LHCN-M2 (cell line): ENCODE measurements around a stretch of chr15.

GRCh38 chr15:85587805-85588587 lies 206.7 kb downstream of the KLHL25 start:
- RAMPAGE, long total RNA: no peak

DNA sequence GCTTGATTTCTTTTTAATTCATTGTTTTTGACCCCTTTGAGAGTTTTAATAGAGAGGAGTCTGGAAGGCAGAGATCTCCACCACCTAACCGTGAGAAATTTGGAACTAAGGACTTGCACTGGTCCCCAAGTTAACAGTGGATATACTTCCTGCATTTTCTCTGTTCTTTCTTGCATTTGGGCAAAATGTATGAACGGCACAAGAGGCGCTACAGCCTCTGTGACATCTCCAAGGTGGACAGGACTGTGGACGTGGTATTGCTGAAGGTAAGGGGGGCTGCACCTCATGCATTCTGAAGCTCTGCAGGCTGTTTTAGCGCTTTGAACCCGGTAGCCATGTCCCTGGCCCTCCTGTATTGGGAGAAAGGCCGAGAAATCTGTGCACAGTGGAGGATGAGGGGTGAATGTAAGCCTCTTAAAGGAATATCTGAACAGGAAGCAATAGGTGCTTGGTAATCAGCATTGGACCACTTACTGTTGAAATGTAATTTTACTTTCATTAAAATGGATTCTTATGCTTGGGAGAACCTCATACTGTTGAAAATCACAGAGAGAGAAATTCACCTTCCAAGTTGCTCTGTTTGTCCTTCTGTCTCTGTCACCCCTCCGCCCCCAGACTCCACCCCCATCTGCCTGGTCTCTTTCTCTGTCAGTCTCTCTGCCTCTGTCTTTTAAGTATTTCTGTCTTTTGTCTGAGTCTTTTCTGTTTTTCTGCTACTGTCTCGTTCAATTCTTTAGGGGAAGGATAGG lies 174.6 kb downstream of the KLHL25 start:
- RAMPAGE, long total RNA: no peak

DNA sequence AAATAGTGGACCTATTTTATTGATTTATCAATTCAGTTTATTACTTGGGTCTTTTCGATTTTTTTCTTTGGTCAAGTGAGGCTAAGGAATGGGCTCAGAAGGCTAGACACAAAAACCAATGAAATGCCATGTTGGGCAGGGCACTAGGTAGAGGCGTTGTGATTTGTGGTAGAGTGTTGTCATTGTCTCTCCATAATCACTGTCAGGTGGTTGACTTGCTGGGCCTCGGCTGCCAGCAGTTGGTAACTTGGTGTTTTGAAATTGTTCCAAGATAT lies 173.7 kb downstream of the KLHL25 start:
- RAMPAGE, long total RNA: no peak

DNA sequence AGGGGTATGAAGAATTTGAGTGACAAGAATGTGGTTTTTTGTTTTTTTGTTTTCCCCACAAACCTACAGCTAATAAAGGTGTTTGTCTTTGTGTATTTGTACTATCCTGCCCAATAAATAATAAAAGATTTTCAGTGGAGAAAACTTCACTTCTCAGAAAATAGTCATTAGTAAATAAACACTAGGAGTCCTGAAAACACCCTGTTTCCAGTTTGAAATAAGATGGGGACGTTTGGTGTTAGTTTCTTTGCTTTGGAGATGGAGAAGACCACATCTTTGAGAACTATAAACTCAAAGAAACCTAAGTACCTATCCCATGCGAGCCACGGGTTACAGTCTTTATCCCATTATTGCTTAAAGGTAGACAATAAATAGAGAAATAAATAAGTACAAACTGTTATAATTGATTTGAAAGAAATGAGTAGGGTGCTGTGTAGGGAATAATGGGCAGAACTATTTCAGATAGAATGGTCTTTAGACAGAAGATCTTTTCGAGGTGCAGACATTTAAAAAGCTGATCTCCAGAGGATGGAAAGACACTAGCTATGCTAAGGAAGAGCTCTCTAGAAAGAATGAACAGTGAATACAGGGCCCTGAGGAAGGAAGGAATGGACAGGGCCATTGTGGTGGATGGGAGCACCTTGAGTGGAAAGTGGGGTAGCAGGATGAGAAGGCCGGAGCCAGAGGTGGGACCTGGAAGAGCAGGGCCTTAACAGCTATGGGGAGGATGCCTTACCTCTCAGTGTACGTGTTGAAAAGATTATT lies 172.7 kb downstream of the KLHL25 start:
- RAMPAGE, long total RNA: no peak

DNA sequence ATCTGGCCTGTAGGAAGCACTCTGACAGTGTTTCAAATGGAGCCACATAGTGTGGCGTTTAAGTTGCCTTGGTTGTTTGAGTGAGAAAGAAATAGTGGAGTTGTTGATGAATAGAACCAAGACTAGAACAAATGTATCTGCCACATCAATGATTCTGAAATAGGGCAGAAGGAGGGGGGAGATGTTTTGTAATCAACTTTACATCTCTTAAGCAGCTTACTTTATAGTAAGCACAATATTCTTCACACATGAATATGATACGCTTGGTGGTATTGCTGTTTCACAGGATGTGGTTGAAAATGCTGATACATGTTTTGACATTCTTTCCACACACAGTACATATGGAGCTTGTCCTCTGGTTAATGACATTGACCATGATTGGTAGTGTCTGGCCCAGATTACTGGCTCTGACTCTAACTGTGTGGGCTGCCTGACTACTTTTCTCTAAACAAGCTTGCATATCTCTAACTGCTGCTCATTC lies 168.9 kb downstream of the KLHL25 start:
- RAMPAGE, long total RNA: no peak

DNA sequence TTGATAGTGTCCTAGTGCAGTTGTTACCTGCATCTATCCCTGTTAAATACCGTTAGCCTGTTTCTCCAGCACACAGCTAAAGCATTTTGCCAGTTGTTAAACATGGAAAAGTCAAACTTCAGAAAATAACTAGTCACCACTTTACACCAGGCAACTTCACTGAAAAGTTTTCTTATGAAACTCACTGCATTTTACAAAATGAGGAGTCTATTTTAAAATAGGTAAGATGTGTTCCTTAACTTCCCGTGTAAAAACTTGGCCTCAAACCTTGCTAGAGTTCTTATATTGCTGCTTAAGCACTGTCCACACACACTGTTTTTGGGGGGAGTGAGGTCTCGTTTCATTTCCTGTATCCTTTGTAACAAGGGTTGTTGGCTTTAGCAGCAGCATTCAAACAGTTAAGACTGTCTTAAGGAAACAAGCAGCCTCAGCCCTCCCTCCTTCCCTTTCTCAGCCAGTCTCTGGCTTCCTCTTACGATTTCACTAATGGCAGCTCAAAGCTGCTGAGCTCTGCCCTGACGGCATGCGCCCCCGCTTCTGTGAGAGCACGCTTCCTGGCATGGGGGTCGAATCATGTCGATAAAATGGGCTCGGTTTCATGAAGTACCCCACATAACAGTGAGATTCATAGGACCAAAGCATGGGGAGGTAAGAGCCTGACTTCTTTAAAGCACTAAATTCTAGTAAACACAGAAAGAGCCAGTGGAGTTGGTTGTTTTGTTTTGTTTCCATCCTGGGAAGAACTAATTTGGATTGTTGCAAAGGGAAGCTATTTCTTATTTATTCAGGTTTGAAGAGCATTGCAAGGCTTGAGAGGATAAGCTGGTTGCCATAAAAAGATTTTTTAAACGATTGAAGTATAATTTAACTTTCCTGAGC lies 105.0 kb downstream of the KLHL25 start:
- RAMPAGE, long total RNA: no peak

GRCh38 chr15:85703994-85704641 lies 90.6 kb downstream of the KLHL25 start:
- RAMPAGE, long total RNA: no peak

DNA sequence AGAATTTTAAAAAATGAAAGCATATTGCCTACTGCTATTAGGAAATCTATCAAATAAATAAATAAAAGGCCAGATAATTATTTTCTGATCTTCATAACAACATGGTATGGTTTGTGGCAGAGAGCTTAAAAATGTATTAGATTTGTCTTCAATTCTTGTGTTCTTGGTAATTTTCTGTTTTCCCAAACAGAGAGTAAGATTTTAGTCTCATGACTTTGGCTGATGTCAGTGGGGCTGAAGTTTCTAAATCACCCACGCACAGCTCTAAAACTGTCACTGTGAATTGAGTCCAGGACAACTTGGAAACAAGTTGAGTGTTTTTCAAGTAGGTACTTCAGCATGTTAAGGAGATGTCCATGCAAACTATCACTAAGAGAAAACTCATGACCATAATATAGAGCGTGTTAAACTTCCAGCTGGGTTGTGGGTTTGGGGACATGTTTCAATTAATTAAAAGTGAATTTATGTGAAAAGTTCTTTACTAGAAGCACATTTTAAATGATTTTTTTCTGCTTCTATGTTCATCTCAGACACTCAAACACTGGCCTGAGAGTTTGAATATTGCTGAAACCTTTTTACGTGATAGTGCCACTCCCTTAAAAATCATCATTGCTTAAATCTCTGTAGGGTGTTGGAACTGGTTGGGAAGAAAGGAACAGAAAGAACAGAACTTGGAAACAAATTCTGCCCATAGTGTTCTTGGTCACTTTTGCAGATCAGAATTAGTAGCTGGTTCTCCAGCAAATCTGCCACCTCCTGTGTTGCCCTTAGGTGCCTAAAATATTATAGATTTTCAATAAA lies 89.9 kb downstream of the KLHL25 start:
- RAMPAGE, long total RNA: no peak

- RAMPAGE, long total RNA: no peak
Observed at GRCh38 chr15:85726088-85726795, 68.5 kb downstream of the KLHL25 start.

- RAMPAGE, long total RNA: no peak
Observed at GRCh38 chr15:85744341-85745062, 50.2 kb downstream of the KLHL25 start.

GRCh38 chr15:85760705-85761459 lies 33.8 kb downstream of the KLHL25 start:
- RAMPAGE, long total RNA: no peak

DNA sequence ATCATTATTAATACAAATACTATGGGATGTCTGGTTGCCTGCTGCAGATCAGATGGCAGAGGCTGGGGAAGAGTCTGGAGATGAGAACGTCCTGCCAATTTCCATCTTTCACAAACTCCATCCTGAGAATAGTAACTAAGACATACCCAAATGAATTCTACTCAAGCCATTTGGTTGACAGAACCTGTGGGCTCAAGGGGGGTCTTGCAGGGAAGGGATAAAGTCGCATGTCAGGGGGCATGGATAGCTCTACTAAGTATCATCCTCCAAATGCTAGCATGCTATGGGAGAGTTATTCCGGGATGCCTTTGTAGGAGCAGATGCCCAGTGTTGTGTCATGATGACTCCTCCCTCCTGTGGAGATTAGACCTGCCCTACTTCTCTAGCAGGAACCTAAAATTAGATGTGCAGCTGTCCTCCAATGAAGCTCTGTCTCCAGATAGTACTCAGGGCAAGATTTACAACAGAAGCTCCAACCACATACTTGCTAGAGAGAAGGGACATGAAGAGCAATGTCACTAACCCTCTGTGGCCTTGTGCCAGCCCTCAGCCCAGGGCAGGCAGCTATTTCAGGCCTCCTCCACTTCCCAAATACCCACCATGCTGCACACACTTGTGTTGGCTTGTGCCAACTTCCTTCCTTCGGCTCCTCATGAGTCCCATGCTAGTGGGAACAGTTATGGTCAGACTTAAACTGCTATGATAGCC lies 82.5 kb downstream of the AGBL1 start:
- RAMPAGE, long total RNA: no peak

DNA sequence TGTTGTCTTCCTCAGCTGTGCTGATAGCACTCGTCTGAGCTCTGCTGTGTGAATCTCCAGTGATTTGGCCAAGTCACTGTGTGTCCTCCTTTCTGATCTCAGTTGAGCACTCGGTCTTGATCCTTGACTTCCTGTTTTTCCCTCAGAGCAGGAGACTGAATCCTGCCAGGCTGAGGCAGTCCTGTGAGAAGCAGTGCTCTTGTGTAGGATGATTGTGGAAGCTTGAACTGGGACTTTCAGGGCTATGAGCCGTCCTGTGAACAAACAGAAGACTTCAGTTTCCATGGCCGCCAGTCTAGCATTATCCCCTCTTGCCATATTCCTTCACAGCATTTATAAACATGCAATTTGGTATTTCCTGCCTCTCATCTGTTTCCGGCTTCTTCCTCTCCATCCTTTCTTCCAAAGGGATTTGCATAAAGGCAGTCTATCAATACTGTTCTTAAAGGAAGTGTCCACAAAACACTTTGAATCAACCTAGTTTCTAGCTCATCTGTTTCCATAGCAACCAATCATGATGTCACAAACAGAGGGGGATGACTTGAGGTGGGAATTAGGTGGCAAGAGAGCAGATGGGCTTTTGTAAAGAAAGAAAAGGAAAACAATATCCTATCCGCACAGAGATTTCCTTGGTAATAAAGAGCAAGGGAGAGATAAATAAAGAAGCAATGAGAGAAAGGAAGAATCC lies 237.2 kb downstream of the AGBL1 start:
- RAMPAGE, long total RNA: no peak

- RAMPAGE, long total RNA: no peak
Observed at GRCh38 chr15:88257581-88257903, 1.0 kb upstream of the NTRK3 start.

DNA sequence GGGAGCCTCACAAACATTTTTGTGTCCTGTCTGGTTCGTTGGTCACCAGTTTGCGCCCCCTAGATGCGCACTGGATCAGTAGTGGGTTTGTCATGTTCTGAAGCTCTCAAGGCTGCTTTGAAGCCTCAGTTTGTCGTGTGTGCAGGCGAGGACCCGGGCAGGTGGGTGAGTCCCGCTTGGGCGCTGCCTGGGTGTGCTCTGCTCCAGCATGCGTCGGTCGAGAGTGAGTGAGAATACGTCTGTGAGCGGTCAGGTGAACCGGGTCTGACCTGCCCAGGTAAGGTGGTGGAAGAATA lies 17.2 kb upstream of the AEN start:
- RAMPAGE, long total RNA: no peak

DNA sequence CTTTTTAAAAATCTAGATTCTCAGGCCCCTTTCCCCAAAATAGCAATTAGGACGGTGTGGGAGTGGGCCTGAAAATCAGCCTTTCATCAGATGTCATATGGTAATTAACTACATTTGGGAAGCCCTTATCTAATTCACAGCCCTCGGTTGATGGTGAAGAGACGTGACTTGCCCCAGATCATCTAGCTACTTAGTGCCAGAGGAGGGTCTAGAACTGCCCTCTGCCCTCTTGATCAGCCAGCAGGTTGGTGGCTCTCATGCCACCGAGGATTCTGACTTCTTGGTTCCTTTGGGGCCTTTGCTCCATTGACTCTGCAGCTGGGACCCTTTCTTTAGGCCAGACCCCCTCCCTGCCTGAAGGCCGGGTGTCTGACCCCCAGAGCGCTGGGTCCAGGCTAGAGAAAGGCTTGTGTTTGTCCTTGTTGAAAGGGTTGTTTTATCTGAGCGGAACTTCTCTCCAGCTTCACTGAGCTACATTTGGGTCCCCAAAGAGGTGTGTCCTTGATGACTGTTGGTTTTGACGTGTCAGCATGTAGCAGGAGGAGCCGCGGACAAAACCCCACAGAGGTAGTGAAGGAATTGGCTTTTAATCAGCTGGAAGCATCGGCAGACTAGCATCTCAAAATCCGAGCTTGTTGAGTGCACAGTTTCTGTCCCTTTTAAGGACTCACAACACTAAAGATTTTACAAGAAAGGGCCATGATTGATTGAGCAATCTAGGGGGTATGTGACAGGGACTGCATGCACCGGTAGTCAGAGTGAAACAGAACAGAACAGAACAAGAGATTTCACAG lies 915 bp downstream of the AEN start:
- RAMPAGE, long total RNA: no peak

DNA sequence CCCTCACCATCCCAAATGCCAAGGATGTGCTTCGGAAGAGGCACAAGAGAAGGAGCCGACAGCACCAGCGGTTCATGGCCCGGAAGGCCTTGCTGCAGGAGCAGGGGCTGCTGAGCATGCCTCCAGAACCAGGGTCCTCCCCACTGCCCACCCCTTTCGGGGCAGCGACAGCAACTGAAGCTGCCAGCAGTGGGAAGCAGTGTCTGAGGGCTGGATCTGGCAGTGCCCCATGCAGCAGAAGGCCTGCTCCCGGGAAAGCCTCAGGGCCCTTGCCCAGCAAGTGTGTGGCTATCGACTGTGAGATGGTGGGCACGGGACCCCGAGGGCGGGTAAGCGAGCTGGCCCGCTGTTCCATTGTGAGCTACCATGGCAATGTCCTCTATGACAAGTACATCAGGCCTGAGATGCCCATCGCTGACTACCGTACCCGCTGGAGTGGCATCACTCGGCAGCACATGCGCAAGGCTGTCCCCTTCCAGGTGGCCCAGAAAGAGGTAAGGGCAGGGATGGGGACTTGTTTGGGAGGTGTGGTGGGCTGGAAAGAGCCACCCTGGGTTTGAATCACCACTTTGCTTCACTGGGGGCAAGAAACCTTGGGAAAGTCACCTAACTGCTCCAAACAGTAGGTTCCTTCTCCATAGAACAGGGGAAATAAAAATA lies 5.2 kb downstream of the AEN start:
- RAMPAGE, long total RNA: no peak

DNA sequence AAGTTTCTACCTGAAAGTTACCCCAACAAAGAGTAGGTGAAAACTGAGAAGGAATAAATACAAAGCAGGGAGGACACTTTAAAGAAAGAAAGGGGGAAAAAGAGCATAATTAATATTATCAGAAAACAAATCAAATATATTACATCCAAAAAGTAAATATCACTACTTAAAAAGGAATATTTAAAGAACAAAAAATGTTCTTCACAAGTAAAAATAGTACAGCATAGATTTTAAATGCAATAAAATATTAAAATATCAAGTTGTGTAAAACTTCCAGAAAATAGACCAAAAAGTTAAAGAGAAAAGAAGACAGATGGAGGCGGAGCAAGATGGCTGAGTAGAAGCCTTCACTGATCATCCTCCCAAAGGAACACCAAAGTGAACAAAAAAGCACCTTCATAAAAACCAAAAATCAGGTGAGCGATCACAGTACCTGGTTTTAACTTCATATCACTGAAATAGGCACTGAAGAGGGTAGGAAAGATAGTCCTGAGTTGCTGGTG lies 23.9 kb downstream of the ISG20 start:
- RAMPAGE, long total RNA: no peak

GRCh38 chr15:88716822-88717224 lies 78.0 kb downstream of the ISG20 start:
- RAMPAGE, long total RNA: no peak

DNA sequence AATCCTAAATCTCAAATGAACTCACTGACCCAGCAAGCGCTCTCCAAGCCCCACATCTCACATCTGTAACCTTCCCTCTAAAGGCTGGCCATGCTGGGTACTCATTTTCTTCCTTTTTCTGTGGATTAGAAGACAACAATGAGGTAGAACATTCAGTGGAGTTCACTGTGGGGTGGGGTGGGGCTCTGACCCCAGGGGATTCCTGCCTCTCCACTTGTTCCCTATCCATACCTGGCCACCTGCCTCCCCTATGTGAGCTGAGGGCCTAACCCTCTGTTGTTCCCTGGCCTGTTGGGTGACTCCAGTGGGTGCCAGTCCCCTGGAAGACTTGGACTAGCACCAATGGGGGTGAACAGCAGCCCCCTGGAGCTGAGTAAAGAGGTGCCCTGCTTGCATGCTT lies 8.2 kb downstream of the ACAN start:
- RAMPAGE, long total RNA: no peak